Karpas-422 (cell line): ENCODE measurements around the genes ZNF722 and ZNF736.

DNA sequence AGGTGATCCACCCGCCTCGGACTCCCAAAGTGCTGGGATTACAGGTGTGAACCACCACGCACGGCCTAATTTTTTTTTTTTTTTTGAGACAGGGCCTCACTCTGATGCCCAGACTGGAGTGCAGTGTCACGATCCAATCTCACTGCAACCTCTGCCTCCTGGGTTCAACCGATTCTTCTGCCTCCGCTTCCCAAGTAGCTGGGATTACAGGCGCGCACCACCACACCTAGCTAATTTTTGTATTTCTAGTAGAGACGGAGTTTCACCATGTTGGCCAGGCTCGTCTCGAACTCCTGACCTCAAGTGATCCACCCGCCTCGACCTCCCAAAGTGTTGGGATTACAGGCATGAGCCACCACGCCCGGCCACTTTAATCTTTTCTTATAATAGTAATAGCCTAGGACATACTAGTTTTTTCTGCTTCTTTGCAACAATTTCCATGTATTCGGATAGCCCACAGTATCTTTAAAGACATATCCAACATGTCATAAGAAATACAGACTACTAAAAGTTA lies 1.4 kb downstream of the CHCHD2 start:
- PRO-cap, result no peak
- RAMPAGE, long total RNA, result no peak

- PRO-cap, result no peak
- RAMPAGE, long total RNA, result no peak
Observed at GRCh38 chr7:56256178-56256621, 140.0 kb upstream of the NUPR2 start.

DNA sequence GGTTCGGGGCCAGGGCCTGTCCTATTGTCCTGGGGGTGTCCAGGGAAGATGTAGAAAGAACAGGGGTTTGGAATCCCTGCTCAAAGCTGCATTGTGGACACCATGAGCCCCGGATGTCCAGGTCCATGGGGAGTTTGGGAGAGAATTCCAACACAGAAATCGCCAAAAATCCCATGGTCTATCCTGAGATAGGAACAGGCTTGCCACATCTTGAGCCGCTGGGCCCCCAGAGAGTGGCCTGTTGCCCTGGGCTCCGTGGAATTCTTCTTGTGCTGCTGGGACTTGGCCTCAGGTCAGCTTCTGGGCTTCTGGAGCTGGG lies 376.3 kb upstream of the NUPR2 start:
- PRO-cap, result no peak
- RAMPAGE, long total RNA, result no peak

DNA sequence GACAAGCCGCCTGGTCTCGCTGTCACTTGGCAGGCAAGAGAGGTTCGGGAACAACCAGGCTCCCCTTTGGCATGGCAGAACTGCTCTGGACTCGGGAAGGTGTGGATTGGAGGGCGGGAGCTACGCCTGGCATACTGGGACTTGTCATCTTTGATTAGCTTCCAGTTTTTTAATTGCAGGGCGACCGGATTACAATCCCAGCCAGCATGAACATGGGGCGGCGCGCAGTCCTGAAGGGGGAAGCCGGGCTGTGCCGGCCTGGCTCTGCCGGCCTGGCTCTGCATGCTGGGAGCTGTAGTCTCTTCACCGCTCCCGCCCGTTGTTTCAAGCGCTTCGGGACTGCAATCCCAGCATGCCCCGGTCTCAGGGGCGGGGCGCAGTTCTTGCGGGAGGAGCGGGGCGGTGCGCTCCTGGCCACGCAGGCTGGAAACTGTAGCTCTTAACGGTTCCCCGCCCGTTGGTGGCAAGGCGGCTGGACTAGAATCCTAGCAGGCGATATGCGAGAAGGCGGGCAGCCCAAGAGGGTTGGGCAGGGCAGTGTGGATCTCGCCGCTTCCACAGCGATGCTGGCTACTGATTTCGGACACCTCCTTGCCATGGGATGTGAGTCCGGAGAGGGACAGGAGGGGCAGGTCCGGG lies 45.5 kb upstream of the ZNF716 start:
- PRO-cap, result no peak
- RAMPAGE, long total RNA, result no peak

DNA sequence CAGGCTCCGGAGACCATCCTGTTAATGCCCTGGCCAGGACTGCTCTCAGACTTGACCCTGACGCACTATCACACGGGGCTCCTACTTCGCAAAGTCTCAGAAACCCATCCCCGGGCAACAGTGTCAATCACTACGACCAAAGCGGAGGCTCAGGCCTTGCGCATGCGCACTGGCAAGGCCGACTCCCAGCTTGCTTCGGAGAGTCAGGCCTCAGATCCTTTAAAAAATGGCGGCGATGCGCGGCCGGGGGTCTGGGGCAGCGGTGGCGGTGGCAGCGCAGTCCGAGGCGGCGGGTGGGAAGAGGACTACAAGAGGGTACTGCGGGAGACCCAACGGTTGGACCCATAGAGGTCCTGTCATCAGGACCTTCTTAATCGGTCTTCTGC lies 196.9 kb downstream of the ZNF716 start:
- PRO-cap, result no peak
- RAMPAGE, long total RNA, result no peak

DNA sequence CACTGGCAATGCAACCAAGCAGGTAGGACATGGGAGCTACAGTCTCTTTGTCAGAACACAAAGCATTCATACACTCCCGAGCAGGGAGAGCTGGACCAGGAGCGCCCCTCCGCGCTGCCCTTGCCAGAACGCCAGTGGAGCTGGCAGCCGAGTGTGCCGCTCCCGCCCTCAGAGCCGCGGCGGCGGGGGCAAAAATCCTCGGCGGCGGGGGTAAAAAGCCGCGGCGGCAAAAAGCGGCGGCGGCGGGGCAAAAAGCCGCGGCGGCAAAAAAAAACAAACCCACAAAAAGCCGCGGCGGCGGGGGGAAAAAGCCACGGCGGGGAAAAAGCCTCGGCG lies 418.0 kb downstream of the ZNF716 start:
- PRO-cap, result no peak
- RAMPAGE, long total RNA, result no peak

DNA sequence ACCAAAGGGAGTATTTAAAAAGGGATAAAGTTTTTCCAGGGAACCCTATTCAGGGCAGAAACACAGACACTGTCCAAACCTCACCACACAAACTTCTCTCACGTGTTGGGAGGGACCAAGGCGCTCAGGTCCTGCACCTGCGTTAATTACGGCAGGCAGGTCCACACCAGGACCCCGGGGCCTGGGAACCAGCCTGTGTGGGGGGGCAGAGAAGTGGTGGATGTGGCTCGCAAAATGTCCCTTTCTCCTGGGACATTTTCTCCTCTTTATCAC lies 73.5 kb upstream of the ZNF722 start:
- PRO-cap, result no peak
- RAMPAGE, long total RNA, result no peak

- PRO-cap, result no peak
- RAMPAGE, long total RNA, result no peak
Observed at GRCh38 chr7:63998577-63999014, at the start of gene ZNF722. Gene ZNF722, plus strand, starts transcription at chr7:63998849.

DNA sequence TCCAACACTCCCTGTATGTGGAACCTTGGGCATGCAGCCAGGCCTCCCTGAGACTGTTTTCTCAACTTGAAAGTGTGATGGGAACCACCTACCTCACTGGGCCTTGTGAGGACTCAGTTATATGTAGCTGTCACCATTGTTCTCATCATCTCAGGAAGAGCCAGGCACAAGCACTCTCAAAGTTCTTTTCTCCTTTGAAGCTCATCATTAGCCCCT lies 861 bp upstream of the ZNF727 start:
- PRO-cap, result no peak
- RAMPAGE, long total RNA, result no peak

- PRO-cap, result bidirectional peak, plus-strand start at chr7:64314016, minus-strand start at chr7:64313850; bidirectional peak, plus-strand start at chr7:64314196, minus-strand start at chr7:64314231
- RAMPAGE, long total RNA, result no peak
Observed at GRCh38 chr7:64313544-64314726, at the start of gene ZNF736. Gene ZNF736, plus strand, starts transcription at chr7:64313961.

GRCh38 chr7:64510014-64510662 lies 52.7 kb downstream of the ZNF680 start:
- PRO-cap, result no peak
- RAMPAGE, long total RNA, result no peak

DNA sequence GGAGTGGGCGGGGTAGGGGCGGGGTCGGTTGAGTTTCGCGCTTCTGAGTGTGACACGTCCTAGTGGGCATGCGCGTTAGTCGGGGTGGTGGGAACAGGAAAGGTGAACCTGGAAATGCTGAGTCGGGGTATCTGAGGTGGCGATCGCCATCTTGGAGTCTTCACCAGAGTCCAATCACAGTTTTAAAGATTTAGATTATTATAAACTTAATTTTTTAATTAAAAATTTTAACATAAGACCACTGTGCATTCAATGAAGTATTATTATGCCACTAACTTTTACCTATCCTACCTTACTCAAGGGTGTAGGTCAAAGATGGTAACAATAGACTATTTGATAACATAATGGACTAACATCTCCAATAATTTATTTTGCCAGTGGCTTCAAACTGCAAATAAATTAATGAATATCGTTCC lies 45.8 kb downstream of the ZNF138 start:
- PRO-cap, result no peak
- RAMPAGE, long total RNA, result no peak

- PRO-cap, result no peak
- RAMPAGE, long total RNA, result no peak
Observed at GRCh38 chr7:65007094-65007427, 574 bp upstream of the ERV3-1 start.

GRCh38 chr7:66184423-66184909 lies 20.7 kb upstream of the TPST1 start:
- PRO-cap, result no peak
- RAMPAGE, long total RNA, result no peak

DNA sequence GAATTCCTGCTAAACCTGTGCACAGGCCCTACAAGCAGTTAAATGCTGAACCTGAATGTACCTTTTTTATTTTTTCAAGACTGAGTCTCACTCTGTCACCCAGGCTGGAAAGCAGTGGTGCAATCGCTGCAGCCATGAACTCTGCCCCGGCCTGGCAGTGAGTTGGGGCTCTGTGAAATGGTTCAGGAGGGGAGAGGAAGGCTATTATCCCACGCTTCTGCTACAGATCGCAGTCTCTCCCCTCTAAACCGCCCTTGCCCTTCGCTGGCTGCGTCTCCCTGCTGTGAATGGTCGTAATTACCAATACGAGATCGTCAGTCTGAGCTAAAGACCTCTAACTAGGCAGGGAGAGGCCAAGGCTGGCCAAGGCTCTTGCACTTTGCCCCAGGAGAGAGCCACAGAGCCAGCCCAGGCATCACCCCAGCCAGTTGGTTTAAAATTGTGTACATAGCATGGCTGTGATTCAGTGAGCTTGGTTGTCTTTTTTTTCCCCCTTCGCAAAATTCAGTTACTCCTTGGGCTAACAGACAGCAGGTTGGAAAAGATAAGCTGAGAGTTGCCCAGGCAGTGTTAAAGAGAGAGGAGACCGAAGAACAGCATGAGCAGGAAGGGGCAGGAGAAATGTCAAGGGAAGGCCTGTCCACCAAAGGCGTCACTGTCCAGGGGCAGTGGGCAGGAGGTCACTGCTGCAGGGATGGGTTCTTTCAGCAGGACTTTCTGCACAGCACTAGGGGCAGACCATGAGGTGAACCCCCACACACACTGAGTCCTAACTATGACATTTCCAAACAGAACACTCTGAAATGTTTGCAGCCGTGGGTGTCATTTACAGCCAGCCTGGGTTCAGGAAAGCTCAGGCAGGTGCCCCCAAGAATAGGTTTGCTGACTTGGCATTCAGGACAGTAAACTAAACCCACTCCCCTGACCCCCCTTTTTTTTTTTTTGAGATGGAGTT lies 92.8 kb upstream of the KCTD7 start:
- PRO-cap, result no peak
- RAMPAGE, long total RNA, result no peak

- PRO-cap, result no peak
- RAMPAGE, long total RNA, result no peak
Observed at GRCh38 chr7:66556981-66557706, 71.5 kb upstream of the KCTD7 start.

- PRO-cap, result bidirectional peak, plus-strand start at chr7:66592520, minus-strand start at chr7:66592281
- RAMPAGE, long total RNA, result no peak
Observed at GRCh38 chr7:66591746-66592921, 36.5 kb upstream of the KCTD7 start.

DNA sequence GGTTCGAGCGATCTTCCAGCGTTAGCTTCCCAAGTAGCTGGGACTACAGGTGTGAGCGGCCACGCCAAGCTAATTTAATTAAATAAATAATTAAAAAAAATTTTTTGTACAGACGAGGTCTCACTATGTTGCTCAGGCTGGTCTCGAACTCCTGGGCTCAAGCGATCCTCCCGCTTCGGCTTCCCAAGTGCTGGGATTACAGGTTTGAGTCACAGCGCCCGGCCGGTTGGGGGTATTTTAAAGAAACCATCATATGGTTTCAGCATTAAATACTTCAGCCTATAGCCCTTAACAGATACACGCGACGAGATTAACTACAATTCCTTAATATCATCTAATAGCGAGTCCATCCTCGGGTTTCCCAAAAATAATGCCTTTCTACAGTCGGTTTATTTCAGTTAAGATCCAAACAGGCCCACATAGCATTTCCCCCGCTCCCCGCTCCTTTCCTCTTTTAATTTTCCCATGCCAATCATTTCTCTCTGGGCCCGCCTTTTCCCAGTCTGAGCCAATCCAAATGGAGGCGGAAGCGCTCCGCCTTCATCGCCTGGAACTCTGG lies 427 bp upstream of the TYW1 start:
- PRO-cap, result bidirectional peak, plus-strand start outside the sequence, minus-strand start at position 456 of the sequence
- RAMPAGE, long total RNA, result no peak

DNA sequence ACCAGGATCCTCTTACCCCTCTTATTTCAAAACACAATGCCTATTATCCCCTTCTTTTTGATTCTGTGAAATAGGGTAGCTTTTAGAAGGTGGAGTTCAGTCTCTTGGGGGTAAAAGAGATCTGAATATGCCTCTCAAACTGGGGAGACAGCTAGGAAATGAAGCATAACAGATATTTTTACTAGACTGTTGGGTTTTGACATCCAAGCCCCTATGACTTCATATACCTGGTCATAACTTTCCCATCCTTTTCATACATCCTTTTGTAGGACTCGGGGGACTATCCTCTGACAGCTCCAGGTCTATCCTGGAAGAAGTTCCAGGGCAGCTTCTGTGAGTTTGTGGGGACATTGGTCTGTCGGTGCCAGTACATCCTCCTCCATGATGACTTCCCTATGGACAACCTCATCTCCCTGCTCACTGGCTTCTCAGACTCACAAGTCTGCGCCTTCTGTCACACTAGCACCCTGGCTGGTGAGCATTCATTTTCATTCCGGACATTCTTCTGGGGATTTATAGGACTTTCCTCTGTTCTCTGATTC lies 32.0 kb downstream of the SPDYE21 start:
- PRO-cap, result no peak
- RAMPAGE, long total RNA, result no peak

DNA sequence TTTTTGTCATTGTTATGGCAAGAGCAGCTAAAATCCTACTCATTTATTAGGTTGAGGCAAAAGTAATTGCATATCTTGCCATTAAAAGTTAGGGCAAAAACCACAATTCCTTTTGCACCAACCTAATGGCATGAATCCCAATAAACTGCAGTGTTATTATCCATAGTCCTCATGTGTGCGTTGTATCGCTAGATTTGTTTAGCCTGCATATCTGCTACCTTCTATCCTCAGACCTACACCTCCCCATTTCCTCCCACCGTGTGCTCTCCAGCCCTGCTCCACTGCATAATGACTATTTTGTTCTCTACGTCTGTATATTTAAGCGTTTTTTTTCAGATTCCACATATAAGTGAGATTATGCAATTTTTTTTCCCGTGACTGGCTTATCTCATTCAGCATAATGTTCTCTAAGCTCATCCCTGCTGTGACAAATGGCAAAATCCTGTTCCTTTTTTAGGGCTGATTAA lies 1036.2 kb upstream of the AUTS2 start:
- PRO-cap, result no peak
- RAMPAGE, long total RNA, result no peak